M059J (cell line): Measurements from ENCODE around the genes ATOSA and RSL24D1.

DNA sequence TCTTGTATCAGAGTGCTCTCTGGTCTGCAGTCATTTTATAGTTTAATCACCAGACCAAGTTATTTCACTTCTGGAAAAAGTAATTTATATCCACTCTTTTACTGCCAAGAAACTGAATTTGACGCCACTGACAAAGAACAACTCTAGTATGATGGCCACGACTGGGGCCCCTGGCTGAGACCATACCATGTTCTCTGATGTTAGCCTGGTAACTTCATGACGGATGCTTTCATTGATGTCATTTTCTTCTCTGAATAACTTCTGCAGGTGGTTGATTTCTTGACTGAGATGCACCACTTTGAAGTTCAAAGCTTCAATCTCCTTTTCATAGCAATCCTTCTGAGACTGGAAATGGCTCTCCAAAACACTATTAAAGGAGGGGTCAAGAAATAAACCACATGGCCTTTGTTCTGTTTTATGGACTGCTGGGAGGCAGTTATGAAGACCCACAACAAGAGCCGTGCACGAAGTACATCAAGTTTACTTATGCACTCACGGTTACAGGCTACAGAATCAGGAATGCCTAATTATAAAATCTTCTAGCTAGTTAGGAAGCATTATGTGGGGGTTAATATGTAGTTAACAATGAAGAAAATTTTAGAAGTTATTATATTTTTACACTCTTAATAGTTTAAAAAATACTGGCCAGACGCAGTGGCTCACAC, 32.3 kb upstream of the GNB5 start:
- RAMPAGE, long total RNA: no peak

DNA sequence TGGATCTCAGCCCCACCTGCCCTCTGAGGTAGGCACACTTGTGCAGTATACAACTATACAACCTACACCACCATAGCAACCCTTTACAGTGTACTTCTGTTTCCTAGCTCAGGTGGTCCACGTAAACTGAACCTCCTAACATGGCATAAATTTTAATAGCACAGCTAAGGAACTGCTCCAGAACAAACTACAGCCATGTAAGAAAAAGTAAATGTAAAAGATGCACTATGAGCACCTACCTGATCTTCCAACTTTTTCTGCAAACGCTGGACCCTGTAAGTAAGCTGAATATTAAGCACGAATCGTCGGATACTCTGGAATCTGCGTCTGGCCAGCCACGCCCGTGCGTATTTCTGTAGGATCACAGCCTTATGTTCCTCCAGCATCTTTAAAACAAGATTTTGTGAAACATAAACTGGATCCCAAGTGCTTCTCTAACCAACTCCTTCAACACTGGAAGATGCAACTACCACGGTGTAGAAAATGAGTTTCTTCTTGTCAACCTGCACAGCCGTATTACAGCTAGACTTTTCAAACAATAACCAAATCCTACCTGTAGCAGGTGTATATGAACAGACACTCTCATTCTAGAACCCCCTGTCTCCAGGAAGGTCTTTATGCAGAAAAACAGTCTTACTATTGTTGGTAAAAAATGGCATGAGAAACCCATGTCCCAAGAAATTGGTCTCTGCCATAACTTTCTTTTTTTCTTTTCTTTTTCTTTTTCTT, 48.5 kb upstream of the GNB5 start:
- RAMPAGE, long total RNA: no peak

DNA sequence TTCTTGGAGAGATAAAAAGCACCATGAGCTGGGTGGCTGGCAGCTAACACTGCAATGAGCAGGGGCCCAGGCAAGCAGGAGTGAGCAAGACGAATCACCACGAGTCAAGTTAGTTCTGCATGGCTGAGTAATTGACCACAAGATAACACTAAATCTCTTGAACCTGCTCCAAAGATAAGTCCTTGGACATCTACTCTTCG, 100.9 kb downstream of the MYO5A start:
- RAMPAGE, long total RNA: no peak

DNA sequence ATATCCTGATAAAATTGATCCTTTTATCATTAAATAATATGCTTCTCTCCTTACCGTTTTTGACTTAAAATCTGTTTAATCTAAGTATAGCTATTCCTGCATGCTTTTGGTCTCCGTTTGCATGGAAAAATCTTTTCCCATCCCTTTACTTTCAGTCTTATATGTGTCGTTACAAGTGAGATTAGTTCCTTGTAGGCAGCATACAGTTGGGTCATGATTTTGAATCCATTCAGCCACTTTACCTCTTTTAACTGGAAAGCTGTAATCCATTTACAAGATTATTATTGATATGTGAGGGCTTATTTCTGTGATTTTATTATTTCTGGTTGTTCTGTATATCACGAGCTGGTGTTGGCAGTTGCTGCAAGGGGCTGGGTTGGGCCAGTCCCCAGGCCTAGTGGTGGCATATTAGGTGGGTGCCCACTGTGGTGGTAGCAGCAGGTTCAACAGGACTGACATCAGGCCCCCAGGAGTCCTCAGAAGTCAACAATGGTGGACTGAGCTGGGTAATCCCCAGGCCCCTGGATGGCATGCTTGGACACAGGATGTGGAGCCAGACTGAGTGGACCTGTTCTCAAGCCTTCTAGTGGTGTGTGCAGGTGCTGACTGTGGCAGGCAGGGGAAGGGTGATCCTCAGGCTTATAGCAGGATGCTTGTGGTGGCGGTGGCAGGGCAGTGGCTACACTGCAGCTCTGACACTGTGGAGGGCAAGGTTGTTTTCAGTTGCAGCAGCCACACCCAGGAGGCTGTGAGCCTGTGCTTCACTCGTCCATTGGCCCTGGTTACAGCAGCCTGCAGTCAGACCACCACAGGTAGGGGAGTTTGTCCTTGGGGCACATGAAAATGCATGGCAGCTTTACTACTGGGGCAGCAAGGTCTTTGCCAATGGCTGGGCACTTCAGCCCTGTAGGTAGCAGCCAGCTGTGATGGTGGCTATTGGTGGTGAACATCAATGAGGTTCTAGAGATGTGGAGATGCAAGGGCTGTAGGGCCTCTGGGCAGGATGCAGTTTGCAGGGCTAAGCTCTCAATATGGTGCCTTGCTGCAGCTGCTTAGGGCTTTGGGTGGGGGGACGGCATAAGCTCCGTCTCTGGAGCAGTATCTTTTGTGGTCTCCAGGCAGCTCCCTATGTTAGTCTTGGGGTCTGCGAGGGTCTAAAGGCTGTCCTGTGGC, 17.3 kb upstream of the MYO5A start:
- RAMPAGE, long total RNA: no peak

- RAMPAGE, long total RNA: no peak
Observed at GRCh38 chr15:52546755-52546981, 18.0 kb upstream of the MYO5A start.

GRCh38 chr15:52602217-52602858, 33.5 kb upstream of the ARPP19 start:
- RAMPAGE, long total RNA: no peak

GRCh38 chr15:52679078-52679582, at the start of gene ATOSA:
ATOSA (minus strand) TSS chr15:52679388.
- RAMPAGE, long total RNA: no peak

- RAMPAGE, long total RNA: no peak
Observed at GRCh38 chr15:52682769-52683206, 3.6 kb upstream of the ATOSA start.

DNA sequence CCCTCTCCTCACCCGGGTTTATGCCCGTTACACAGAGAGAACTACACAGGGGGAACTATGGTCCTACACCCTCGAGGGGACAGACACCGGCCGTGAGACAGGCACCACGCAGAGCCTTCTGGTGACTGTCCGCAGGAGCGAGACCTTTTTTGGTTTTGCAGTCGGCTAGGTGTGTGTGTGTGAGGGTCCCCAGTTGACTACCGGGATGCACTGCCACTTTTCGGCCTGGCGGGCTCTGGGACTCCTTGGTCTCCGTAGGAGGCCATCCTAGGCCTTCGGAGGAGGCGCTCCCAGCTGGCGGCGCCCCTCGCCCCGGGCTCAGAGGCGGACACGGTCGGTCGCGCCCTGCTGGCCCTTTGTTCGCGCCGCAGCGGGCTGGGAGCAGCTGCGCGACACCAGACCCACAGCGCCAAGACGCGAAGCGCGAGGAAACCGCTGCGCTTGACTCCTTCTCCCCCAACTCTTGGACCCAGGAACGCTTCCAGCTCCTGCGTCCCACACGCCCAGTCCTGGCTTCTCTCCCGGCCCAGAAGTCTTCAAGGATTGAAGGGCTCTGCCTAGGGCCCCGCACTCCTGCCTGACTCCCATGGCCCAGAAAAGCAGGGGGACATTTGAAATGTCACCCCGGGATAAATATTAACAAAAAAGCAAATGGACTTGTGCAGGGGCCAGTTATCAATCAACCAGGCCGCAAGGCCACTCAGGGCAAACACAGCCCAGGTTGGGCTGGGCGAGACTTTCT, 5.4 kb downstream of the ONECUT1 start:
- RAMPAGE, long total RNA: no peak

DNA sequence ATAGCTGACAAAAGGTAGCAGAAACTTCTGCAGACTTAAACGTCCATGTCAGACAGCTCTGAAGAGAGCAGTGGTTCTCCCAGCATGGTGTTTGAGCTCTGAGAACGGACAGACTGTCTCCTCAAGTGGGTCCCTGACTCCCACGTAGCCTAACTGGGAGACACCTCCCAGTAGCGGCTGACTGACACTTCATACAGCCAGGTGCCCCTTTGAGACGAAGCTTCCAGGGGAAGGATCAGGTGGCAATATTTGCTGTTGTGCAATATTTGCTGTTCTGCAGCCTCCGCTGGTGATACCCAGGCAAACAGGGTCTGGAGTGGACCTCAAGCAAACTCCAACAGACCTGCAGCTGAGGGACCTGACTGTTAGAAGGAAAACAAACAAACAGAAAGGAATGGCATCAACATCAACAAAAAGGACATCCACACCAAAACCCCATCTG, 34.4 kb upstream of the ONECUT1 start:
- RAMPAGE, long total RNA: no peak

DNA sequence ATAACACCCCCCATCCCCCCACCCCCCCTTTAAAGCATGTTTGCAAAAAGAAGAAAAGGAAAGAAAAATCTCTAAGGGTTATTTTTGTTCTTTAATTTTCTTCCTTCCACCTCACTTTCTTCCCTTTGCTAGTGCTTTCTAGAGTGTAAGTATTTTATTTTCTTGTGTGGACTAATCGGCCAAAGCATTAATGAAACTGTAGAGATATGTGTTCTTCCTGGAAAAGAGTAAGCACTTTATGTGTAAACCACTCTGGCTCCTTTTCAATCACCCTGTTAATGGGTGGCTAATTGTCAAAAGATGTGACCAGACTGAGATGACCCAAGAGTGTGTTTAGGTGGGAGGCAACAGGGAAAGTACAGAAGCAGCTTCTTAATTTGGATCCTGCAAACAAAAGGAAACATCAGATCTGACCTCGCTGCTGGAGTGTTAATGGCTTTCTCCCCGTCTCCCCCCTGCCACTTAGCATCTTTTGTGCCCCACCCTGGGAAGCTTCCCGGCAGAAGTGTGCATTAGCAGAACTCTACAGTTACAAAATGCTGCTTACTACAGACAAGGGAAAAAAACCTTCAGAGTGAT, 311.3 kb downstream of the WDR72 start:
- RAMPAGE, long total RNA: no peak

DNA sequence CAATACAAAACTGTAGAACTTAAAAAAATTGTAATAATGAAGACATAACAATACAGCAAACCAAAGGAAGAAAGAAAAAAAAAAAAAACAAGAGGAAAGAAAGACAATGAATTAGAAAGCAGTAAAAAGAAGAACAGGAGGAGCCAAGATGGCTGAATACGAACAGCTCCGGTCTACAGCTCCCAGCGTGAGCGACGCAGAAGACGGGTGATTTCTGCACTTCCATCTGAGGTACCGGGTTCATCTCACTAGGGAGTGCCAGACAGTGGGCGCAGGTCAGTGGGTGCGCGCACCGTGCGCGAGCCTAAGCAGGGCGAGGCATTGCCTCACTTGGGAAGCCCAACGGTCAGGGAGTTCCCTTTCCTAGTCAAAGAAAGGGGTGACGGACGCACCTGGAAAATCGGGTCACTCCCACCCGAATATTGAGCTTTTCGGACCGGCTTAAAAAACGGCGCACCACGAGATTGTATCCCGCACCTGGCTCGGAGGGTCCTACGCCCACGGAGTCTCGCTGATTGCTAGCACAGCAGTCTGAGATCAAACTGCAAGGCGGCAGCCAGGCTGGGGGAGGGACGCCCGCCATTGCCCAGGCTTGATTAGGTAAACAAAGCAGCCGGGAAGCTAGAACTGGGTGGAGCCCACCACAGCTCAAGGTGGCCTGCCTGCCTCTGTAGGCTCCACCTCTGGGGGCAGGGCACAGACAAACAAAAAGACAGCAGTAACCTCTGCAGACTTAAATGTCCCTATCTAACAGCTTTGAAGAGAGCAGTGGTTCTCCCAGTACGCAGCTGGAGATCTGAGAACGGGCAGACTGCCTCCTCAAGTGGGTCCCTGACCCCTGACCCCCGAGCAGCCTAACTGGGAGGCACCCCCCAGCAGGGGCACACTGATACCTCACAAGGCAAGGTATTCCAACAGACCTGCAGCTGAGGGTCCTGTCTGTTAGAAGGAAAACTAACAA, 218.7 kb downstream of the WDR72 start:
- RAMPAGE, long total RNA: no peak

DNA sequence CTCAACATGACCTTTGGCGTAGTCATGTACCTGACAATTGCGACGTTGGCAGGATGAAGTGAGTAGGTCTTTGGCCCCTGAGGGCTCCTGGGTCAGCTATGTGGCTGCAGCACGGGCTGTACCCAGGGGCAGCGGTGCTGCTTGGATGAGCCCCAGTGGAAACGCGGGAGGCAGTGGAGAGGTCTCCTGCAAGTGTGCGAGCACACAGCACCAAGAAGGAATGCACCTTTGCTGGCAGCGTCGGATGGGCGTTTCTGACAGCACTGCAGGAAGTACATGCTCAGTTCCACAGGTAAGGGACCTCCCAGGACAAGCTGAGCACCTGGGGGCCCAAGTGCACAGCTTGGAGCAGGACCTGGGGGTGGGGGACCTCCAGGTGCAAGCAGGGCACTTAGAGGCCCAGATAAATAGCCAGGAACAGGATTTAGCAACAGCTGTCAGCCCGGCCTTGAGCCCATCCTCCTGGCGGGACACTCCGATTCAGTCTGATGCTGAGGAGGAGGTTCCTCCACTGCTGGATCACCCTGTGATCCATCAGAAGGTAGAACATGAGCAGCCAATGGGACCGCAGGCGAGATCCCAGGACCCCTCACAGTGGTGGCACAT, 67.3 kb upstream of the UNC13C start:
- RAMPAGE, long total RNA: no peak

- RAMPAGE, long total RNA: no peak
Observed at GRCh38 chr15:55196803-55197280, at the start of gene RSL24D1. RSL24D1 (minus strand) TSS chr15:55196941.

DNA sequence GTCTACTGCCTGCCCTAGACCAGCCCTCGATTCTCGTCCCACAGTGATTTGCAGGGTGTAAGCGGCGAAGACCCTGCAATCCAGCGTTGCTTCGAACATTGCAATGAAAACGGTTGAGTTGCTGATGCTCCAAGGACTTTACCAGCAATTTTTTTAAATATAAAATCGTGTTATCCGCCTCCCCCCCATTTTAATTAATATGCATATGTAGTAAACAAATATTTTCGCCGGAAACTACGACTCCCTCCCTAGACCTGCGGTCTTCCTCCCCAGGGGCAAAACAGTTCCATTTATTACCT, 489 bp upstream of the RSL24D1 start:
- RAMPAGE, long total RNA: no peak

DNA sequence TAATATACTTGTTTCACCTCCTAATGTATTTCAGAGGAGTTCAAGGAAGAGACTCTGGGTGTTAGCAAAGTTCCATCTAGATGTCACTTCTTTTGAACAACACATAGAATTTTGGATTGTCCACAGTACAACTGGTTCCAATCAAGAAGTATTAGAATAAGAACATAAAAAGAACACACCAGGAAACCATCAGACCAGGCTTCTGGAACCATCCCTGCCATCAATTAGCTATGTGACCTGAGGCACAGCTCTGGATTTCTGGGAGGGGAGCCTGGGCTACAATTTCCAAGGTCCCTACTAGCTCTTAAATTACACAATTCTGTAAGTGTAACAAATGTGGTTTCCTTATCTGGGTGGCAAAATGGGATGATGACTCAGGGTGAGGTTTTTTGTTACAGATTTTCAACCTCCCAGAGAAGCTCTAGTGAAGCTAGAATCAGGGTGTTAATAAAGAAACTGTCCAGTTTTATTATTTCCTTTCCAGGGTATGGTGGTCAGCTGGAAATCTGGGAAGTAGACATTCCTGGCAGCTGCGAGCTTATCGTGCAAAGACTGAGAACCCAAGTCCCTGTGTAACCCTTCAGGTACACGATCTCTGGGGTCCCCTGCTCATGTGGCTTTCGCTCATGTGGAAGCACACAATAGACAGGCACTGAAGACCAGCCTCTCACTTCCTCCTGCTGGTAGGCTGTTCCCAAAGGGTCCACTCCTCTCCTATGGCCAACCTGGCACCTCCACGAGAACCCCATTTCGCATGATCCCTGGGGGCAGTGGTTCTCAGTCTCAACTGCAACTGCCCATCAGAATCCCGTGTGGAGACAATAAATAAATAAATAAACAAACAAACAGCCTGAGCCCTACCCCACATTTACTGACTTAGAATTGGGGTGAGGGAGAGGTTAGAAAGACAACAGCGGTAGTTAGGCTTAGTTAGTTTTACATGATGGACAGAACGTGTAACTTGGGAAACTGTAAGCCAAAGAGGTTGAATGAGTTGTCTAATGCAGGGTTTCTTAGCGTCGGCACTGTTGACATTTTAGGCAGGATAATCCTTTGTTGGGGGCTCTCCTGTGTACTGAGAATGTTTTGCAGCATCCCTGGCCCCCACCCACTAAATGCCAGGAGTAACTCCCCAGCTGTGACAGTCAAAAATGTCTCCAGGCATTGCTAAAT, 7.1 kb downstream of the RAB27A start:
- RAMPAGE, long total RNA: no peak

GRCh38 chr15:55587507-55588051, 566 bp downstream of the PYGO1 start:
- RAMPAGE, long total RNA: no peak

DNA sequence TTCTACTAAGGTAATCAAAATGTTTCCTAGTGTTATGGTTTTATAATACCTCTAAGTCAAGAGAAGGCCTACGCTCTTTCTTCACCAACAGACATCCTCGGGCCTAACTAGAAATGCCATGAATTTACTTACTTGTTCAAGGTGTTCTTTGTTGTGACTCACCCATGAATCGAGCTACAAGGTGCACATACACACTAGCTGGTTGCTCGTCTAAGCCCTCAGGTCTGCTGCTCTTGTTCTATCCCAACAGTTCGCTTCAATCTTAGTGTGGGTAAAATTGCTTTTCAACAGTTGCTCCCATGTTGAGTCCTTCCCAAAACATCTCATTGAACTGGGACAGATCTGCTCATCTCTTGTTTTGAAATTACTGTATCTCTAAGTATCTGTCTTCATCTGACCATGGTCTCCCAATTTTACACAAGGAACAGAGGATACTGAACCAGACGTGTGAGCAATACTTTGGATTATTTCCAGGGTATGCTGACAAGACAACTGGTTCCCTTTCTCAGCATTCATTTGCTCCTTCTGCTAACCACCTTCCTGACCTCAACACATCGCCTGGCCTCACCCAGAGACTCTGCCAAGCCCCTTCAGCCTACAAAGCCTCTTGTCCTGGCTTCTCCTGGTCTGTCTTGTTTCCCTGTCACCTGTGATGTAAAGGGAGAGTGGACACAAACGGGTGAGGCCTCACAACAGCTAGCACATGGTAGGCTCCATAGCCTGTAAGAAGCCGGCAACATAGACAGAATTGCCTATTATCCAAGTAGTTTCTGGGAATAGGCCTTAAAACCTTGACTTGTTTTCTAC, 84.2 kb downstream of the NEDD4 start:
- RAMPAGE, long total RNA: no peak

- RAMPAGE, long total RNA: no peak
Observed at GRCh38 chr15:55916971-55917535, 76.4 kb downstream of the NEDD4 start.

GRCh38 chr15:56043825-56044086, 50.3 kb upstream of the NEDD4 start:
- RAMPAGE, long total RNA: no peak